ENCODE measurements around the gene TMEFF2.

DNA sequence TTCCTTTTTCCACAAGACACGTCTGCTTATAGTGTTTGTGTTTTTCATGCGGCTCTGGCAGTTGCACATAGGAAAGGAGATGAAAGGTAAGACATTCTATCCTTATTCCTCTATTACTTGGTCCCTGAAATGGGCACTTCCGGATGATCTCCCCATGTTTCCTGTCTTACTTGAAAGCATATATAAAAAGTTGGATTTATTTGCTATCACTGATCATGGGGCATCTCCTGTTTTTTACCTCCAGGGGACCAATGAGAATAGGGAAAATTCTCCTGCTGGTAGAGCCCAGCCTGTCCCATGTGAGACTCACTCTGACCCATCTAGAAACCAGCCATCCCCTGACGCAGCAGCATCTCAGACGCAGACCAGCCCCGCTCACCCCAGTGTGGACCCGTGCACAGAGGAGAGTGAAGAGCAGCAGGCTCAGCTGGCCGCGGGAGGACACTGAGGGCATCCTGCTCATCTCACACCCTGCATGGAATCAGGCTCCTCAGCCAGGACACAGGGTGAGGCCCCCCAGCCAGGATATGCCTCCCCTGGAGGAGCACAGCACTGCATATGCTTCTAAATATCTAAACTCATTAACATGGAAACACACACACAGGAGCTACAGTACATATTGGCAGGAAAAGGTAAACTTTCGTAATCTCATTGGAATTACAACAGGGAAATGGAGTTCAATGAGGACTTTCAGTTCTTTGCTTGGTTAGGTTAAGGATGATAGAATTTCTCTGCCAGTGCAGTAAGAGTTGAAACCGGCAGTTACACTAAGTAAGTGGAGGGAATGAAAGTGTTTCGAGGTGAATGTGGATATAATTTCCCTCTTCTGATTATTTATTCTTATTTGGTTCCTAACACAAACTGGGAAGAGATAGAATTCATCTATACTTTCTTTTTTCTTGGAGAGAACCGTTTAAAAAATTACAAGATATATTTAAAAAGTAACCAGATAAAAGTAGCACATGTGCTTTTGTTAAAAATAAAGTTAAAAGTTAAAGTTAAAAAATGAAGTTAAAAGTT, 34.4 kb downstream of the NEMP2 start:
- PRO-cap = no peak
- RRBS = no CpG with 5 or more reads among the region's 13 CpGs

DNA sequence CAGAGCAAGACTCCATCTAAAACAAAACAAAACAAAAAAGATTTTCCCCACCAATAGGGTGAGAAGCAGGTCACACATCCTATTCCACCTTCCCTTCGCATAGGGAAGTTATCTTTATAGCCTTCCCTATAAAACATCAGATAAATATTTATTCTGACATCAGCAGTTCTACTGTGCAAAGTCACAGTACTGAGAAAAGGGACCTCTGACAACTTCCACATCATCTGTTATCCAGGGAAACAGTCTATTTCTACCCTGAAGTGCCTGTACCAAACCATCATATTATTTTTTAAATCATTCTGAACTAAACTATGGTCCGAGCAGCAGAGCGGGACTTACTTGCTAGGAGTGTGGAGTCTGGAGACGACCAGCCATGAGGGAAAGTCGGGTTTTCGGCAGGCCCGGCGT, 24.5 kb downstream of the NEMP2 start:
- PRO-cap = no peak
- RRBS = no CpG with 5 or more reads among the region's 8 CpGs

DNA sequence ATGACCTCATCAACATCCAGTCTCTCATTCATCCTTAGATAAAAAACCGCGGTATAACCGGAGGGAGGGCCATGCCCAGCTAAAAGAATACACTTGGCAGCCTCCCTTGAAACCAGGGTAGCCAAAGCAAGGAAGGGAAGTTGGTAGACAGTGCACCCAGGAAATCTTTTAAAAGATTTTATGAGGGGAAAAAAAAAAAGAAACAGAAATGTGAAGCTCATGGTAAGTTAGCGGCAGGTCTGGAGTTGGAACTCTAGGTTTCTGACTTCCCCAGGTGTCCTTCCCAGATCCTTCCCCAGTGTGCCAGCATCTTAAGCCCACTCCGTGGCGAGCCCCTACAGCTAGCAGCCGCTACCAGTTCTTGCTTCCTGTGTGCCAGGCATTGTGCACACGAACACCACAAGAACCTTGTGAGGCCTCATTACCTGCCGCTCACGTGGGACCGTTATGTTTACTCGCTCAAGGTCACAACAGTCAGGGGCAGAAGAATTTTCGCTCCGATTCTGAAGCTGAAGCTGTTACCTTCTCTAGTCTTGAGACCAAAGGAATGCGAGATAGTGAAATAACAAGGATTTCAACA, 845 bp downstream of the NEMP2 start:
- PRO-cap = bidirectional peak, plus-strand start outside the sequence, minus-strand start at position 396 of the sequence
- RRBS = no CpG with 5 or more reads among the region's 15 CpGs

- PRO-cap = no peak
- RRBS = no CpG with 5 or more reads among the region's 3 CpGs
These were observed 11.2 kb upstream of the NEMP2 start for GRCh38 chr2:190545638-190546142.

DNA sequence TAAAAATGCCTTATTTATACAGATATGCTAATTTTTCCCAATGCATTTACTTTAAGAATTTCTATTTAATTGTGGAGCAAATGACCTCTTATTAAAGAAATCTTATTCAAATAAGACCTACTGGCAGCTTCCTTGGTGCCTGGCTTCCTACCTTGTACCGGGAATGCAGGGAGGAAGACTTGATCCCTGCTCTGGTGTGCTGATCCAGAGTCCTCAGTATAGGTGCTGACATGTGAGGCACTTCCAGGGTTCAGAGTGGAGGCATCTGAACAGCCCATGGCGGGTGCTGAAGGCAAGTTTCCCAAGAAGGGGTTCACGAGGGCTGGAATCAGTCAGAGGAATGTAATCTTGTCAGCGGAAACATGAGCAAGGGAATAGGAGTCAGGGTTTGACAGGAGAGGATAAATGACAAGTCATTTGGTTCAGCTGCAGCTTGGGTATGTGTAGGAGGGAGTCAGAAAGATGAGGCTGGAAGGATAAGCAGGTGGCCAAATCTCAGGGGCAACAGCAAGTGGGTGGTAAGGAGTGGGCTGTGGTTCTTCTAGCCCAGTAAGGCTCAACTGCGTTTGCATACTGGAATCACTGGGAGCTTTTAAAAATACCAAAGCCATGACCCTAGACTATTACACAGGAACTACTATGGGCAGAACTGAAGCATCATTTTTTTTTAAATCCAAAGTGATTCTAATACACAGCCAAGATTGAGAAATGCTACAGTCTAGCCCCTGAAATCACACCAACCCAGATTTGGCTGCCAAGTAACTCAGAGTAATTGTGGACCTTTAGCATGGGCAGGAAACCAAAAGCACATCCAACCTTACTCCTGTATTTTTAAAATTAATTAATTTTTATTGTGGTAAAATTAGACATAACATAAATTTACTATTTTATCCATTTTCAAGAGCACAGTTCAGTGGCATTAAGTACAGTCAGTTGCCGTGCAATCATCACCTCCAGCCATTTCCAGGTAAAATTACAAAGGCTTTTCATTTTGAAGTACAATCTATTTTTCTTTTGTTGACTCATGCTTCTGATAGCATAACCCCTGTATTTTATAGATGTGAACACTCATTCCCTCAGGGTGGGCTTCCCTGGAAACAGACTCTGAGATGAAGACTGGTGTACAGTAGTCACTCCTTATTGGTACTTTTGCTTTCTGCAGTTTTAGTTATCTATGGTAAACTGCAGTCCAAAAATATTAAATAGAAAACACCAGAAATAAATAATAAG, 41.7 kb upstream of the NAB1 start:
- PRO-cap = no peak
- RRBS = no CpG with 5 or more reads among the region's 6 CpGs

DNA sequence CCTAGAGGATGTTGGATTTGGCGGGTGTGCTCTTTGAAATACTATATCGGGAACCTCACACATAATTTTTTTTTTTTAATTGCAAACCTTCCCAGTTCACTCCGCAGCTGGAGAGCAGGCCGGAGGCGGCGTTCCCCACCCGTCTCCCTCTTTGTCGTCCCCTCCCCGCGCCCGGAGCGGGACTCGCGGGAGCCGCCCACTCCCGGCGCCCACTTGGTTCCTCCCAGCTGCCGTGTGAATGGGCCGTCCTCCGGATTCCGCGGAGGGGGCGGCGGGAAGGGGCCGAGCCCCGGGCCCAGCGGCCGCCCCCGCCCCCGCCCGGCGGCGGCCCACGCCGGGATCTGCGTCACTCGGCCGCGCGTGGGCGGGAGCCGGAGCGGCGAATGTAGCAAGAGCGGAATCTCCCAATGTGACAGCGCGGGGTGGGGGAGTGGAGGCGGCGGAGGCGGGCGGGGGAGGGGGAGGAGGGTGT, 297 bp upstream of the NAB1 start:
- PRO-cap = bidirectional peak, plus-strand start at position 99 of the sequence, minus-strand start outside the sequence; bidirectional peak, plus-strand start at position 346 of the sequence, minus-strand start at position 158 of the sequence
- RRBS = 2% methylated on average over 27 of the region's 51 CpGs

- PRO-cap = no peak
- RRBS = no CpG with 5 or more reads among the region's 3 CpGs
These were observed 74.9 kb downstream of the NAB1 start for GRCh38 chr2:190723815-190724094.

DNA sequence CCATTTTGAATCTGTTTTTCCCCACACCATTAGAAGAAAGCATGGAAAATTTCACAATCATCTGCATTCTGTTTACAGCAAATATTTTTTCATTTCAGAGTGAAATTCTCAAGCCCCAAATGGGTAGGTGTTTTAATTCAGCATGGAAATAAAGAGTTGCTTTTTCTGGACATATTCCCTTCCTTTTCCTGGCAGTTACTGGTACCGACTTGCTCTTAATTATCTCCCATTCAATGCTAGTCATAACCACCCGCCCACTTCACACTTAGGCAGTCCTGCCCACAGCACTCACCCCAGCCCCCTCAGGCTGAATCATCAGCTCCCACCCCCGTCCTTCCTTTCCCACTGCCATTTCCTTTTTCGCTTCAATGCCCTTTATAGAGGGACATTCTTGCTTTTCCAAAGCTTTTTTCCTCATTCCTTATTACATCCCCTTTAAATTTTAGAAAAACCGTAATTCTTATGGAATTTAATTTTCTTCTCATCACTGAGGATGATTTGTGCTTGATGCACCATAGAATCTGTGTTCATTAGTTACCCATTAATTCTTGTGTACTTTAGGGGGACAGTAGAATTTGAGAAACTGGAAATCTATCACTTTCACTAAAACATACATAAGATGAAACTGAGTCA, 89.0 kb upstream of the GLS start:
- PRO-cap = no peak
- RRBS = no CpG with 5 or more reads among the region's 5 CpGs

DNA sequence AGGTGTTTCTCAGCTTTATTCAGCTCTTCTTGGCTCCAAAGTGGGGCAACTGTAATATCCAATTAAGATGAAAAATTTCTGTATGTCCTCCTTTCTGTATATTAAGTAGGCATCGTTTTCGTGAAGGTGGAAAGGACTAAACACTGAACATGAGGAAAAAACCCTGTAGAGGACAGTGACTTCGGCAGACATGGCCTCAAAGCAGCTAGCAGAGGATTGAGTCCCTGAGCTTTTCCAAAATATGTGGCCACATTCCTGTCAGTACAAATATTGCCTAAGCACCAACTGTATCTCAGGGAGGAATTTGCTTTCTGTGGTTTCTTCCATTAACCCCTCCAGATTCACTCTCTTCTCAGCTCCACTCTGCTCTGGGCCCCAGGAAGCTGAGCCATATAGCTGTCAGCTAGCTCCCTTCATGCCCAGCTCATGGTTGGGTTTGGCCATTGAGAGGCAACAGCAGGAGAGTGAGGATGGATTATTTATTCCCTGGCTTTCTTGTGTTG, 67.8 kb upstream of the GLS start:
- PRO-cap = bidirectional peak, plus-strand start at position 332 of the sequence, minus-strand start at position 218 of the sequence
- RRBS = no CpG with 5 or more reads among the region's 3 CpGs

- PRO-cap = no peak
- RRBS = no CpG with 5 or more reads among the region's 2 CpGs
These were observed 35.0 kb upstream of the GLS start for GRCh38 chr2:190845693-190846008.

DNA sequence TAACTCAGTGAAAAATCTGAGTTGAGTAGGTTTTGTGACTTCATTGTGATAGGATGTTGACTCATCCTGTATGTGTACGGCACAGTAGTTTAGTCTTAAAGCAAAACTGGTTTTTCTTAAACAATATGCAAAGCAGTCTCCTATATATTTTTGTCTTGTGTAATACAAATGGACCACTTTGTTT, 1.5 kb downstream of the GLS start:
- PRO-cap = no peak
- RRBS = no CpG with 5 or more reads among the region's 1 CpG

- PRO-cap = bidirectional peak, plus-strand start at chr2:190947891, minus-strand start at chr2:190947802
- RRBS = no CpG with 5 or more reads among the region's 4 CpGs
These were observed 66.1 kb downstream of the STAT1 start for GRCh38 chr2:190947677-190948468.

DNA sequence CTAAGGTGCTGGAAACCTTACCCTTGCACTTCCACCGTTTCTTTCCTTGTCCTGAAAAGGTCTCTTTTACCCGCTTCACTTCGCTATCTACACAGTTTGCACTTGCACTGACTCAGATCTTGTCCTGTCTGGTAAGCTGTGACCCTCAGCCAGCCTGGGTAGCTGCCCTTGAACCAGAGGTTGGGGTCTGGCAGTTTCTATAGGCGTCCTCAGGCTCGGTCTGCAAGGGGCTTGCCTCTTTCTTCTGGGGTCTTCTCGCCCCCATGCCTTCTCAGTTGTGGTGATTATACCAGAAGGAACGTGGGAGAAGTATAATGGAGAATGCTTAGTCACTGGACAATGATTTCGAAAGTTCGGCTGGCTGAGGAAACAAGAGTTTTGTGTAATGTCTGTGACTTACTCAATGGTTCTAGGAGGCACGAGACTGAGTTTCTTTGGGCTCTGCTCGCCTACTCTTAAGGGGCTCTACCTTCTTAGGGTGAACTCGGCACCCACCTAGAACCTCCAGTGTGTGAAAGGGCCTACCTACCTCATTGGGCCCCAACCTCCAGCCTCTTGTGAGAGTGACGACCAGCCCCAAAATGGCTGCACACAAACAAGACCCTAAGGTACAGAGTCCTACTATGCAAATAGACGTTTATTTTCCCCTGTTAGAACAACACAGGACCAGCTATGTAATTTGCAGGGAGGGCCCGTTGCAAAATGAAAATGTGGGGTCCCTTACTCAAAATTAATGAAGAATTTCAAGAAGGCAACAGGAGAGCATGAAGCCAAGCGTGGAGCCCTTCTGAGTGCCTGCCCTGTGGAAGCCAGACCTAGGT, 7.0 kb upstream of the STAT1 start:
- PRO-cap = bidirectional peak, plus-strand start at position 115 of the sequence, minus-strand start at position 59 of the sequence; bidirectional peak, plus-strand start at position 394 of the sequence, minus-strand start at position 282 of the sequence
- RRBS = no CpG with 5 or more reads among the region's 16 CpGs

DNA sequence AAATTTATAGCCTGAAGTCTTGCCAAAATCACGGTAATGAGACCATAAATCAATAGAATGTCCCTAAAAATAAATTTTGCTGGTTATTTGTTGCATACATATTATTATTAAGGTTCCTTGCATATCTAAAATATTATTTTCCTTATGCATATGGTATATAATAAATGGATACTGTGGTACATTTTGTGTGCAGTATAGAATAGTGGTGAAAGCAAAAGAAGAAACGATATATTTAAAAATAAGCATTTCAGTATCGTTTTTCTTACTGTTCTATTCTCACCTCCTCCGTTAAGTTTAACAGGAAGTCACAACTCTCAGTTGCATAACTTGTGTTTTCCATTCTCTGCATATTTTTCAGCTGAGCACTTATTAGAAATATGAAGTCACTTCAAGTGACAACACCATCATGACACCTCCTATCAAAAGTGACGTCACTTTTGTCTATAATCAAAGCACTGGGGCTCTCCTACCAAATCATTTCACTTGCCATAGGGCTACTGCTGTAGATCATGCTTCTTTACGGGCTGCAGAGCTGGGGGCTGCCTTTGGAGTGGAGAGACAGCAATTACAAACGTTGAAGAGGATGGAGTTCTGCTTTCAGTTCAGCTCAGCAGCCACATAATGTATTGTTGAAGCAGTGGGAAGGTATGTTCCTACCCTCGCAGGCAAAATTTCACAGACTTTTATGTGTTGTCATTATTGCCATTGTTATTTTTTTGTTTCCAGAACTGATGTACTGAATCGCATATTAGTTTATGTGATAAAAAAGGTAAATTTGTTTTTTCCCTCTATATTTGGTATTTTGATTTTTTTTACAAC, 36.4 kb downstream of the STAT4 start:
- PRO-cap = no peak
- RRBS = no CpG with 5 or more reads among the region's 9 CpGs

DNA sequence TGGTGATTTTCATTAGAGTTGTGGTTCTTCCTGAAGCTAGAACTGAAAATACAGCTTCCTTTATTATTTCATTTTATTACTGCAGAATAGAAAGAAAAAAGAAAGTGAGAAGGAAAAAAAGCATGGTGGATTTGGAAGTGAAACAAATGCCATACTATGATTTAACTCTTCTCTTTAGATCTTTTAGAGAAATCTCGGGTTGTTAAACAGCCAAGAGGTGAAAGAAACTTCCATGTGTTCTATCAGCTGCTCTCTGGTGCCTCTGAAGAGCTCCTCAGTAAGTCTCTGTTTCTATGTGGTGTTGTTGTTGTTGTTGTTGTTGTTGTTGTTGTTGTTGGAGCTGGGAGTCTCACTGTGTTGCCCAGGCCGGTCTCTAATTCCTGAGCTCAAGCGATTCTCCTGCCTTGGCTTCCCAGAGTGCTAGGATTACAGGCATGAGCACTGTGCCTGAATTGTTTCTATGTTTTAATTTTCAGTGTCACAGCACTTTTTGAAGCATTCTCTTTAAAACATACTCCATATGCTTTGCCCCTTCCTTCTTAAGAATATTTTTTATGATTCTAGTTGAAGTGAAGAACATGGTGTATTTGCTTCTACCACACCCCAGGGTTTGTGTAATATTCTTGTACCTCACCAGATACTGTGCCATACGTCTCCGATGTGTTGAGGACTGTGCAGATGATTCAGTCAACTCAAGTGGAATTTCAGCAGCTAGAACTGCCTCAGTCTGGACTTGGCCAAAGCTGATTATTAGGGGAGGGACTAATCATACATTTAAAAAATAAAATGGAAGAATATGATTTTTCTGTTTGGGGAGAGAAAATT, 115.5 kb downstream of the MYO1B start:
- PRO-cap = no peak
- RRBS = no CpG with 5 or more reads among the region's 5 CpGs

DNA sequence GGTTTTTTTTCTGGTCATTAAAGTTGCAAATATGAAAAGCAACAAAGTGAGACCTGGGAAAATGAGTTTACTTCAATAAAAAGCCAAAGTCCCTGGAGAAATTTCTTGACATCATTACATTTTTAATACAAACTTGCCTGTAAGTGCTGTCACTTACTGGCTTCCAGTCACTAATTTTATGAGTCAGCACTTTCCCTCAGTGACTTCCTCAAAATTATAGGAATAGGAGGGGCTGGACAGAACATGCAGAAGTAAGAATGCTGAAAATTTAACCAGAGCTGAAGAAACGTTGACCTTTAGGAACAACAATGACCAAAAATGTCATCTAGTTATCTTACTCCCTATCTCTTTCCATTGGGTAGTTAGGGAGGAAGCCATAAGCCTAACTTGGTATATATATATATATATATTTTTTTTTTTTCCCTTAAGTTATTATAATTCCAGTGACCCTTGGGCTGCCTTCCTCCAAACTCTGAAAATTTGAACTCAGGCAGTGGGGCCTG, 106.5 kb upstream of the NABP1 start:
- PRO-cap = no peak
- RRBS = no CpG with 5 or more reads among the region's 1 CpG

GRCh38 chr2:191675745-191676860, 1.8 kb upstream of the NABP1 start:
- PRO-cap = no peak
- RRBS = no CpG with 5 or more reads among the region's 3 CpGs

DNA sequence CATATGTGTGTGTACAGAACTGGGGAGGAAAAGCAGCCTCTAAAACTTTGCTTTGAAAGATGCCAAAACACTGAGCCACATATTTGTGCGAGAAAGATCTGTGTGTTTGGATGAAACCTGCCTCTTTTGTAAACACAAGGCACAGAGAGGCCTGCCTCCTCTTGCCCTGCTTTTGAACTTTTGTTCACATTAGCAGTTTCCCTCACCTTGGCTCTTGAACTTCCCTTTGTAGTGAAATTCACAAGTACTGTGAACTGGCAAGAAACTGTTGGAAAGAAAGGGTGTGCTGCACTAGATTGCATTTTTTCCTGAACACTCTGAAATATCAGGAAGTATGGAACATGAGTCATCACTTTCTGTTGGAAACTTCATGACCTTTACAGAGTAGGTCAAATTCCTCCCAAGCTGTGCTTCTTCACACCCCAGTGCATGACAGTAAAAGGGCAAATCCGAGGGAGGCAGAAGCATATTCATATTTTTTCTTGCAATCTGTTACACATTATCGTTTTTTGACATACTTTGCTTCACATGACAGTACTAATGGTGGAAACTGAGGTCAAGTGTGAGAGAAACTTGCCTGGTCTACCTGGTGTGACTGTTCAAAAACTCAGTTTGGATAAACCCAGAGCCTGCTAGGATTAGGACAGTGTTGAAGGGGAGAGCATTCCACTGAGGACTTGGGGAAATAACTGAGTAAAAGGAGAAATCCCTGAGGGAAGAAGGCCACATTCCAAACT, 20.1 kb upstream of the CAVIN2 start:
- PRO-cap = bidirectional peak, plus-strand start at position 438 of the sequence, minus-strand start at position 319 of the sequence
- RRBS = no CpG with 5 or more reads among the region's 3 CpGs

GRCh38 chr2:192155420-192155637, 39.4 kb downstream of the TMEFF2 start:
- PRO-cap = no peak

GRCh38 chr2:192194813-192195965, at the start of gene TMEFF2:
TMEFF2 (minus strand) TSS chr2:192194933.
- PRO-cap = no peak
- RRBS = 80% methylated on average over 18 of the region's 92 CpGs